Measurements from ENCODE around the gene KLF11.

DNA sequence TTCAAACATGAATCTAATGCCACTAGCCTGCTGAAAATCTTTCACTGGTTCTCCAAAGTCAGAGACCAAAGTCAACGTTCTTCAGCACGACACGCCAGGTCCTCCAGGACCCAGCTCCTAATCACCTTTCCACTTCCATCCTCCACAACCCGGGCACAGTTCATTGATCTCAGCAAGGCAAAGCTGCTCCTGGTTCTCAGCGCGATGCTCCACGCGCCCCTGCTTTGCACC lies 1.2 kb downstream of the ITGB1BP1 start:
- PRO-cap, result no peak

- PRO-cap, result bidirectional peak, plus-strand start at chr2:9631343, minus-strand start at chr2:9630969
These were observed 427 bp upstream of the YWHAQ start for GRCh38 chr2:9631250-9631598.

DNA sequence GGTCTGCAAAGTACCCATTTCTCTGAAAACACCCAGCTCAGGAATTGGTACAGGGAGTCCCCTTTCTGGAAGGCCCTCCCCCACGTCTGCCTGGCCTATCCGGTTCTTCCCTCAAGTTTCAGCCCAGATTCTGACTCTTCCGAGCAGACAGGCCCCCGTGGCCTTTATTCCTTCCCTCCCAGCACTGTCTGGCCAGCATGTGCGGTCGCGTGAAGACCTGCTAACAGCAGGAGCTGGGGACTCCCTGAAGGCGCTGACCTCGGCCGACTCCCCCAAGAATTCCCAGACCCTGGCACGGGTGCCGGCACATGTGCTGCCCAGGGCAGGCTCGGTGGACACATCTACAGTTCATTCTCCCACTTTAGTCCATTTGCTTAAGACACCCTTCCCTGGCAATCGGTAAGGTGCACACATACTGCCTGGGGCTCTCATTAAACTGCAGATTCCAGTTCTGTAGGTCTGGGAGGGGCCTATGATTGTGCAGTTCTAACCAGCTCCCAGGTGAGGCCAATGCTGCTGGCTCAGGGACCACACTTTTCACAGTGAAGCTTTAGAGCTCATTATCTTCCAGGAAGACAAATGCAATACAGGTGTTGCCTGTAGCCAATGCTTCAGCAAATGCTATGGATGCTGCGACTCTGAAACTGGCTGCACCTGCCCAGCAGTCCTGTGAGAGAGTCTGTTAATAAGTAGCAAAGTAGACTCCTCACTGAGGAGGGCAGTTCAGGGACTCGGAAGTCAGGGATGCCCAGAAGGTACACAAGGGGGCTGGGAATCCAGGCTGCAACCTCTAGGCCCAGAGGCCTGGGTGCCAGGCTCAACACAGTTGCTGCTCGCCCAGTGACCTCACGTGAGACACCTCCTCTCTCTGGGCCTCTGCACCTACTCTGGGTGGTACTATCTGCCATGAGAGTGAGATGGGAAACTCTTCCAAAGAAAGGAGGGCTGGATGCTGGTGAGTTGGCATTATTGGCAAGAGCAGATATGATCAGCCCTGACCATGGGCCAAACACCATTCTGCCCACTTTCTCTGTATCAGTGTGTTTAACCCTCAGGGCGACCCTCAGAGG lies 45.3 kb upstream of the TAF1B start:
- PRO-cap, result no peak

DNA sequence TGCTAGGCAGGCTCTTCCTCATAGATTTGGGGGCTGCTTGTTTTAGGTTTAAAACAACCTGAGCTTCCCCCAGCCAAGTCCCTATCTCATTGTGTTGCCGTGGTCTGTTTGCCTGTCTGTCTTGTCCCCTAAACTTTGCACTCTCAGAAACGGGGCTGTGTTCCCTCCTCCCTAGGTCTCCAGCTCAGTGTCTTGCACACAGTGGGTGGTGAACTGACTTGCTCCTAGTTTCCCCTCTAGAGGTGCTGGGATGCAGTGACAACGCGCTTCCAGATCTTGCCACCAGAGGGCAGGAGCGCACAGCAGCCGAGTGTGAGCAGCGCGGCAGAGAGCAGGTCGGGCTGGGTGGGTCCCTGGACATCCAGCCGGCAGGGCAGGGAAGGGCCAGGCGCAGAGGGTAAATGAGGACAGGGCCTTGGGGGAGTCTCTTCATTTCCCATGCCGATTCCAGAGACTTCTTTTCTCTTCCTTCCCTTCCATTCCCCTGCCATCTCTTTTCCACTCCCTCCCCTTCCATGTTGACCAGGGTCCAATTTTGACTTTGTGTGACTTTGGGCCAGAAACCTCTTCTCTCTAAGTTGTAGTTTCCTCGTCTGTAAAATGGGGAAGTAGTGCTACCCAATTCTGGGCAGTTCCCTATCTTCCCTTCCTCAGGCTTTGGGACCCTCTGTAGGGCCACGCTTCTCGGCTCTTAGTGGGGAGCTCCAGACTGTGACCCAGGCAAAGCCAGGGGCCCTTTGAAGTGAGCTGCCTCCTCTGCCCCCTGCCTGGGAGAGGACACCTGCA lies 43.5 kb upstream of the TAF1B start:
- PRO-cap, result no peak

DNA sequence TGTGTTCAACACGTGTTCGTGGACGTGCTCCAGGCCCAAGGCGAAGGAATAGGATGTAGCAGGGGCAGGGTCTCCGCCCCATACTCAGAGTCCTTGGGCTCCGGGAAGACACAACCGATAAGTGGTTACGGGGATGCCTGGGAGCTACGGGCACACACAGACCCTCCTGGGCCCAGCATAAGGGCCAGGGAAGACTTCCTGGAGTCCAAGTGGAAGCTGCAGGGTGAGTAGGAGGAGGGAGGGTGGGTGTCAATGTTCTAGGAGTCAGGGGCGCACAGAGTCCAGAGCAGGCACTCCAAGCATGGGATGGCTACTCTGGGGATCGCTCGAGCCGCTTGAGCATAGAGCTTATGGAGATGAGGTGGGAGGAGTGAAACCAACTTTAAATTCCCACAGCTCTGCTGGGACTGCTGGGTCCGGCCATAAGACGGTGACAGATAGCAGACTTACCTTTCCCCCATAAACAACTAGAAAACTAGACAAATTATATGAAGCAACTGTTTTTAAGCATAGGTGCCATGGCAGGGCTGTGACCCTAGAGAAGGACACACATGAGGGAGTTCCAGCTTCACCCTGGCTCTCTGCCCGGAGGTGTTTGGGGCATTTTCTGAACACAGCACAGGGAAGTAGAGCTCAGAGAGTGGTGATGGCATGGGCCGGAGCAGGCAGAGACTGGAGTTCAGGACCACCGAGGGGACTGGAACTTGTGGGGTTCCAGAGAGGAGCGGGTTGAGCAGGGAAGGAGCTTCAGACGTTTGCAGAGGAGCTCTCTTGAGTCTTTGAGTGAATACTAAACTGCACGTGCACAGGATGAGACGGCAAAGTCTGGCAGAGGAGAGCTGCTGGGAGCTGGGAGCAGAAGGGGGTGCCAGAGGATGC lies 26.8 kb upstream of the KLF11 start:
- PRO-cap, result no peak

GRCh38 chr2:10042265-10043494 lies 670 bp upstream of the KLF11 start:
- PRO-cap, result bidirectional peak, plus-strand start at chr2:10042867, minus-strand start at chr2:10042850; bidirectional peak, plus-strand start at chr2:10043572, minus-strand start at chr2:10043312

- PRO-cap, result bidirectional peak, plus-strand start at chr2:10043572, minus-strand start at chr2:10043312; bidirectional peak, plus-strand start at chr2:10043743, minus-strand start at chr2:10043734; bidirectional peak, plus-strand start at chr2:10044244, minus-strand start at chr2:10043962
These were observed at the start of gene KLF11 for GRCh38 chr2:10043495-10044119. KLF11 (plus strand) TSS chr2:10043550.

- PRO-cap, result no peak
These were observed 78.9 kb downstream of the RRM2 start for GRCh38 chr2:10201379-10201829.

- PRO-cap, result no peak
These were observed 2.5 kb downstream of the HPCAL1 start for GRCh38 chr2:10305154-10305741.

DNA sequence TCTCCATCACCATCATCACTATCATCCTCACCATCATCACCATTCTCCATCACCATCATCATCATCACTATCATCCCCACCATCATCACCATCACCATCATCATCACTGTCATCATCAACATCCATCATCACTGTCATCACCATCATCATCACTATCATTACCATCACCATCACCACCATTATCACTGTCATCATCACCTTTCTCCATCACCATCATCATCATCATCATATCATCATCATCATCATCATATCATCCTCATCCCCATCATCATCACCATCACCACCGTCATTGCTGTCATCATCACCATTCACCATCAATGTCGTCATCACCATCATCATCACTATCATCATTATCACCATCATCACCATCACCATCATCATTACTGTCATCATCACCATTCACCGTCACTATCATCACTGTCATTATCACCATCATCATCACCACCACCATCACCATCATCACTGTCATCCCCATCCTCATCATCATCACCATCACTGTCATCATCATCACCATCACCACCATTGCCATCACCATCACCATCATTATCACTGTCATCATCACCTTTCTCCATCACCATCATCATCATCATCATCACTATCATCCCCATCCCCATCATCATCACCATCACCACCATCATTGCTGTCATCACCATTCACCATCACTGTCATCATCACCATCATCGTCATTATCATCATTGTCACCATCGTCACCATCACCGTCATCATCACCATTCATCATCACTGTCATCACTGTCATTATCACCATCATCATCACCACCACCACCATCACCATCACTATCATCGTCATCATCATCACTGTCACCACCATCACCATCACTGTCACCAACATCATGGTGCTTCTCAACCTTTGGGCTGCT lies 9.6 kb downstream of the HPCAL1 start:
- PRO-cap, result no peak

- PRO-cap, result no peak
These were observed 47.1 kb downstream of the ODC1 start for GRCh38 chr2:10400970-10401404.

- PRO-cap, result no peak
These were observed 42.2 kb downstream of the ODC1 start for GRCh38 chr2:10405838-10406438.

- PRO-cap, result bidirectional peak, plus-strand start at chr2:10408630, minus-strand start at chr2:10408551
These were observed 39.9 kb downstream of the ODC1 start for GRCh38 chr2:10407832-10408926.

DNA sequence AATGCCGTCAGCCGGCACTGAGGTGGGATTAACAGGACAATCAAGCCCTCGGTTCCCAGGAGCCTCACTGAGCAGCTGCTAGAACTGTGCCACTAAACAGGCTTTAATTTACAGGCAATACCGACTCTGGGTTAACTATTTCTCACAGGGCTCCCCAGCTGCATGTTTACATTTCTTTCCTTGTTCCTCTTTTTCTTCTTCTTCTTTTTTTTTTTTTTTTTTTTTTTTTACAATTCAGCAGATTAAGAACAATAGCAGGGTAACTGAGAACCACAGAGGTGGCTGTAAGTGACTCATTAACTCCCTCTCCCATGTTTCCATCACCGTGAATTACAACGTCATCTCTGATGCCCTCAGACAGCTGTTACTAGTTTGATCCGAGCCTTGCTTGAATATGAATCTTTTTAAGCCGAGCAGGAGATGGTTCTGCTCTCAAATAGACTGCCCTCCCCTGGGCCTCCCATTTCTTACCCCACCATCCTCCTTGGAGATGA lies 37.8 kb downstream of the ODC1 start:
- PRO-cap, result no peak

GRCh38 chr2:10427222-10428115 lies 20.7 kb downstream of the ODC1 start:
- PRO-cap, result no peak

GRCh38 chr2:10550352-10550965 lies 102.3 kb upstream of the ODC1 start:
- PRO-cap, result no peak

DNA sequence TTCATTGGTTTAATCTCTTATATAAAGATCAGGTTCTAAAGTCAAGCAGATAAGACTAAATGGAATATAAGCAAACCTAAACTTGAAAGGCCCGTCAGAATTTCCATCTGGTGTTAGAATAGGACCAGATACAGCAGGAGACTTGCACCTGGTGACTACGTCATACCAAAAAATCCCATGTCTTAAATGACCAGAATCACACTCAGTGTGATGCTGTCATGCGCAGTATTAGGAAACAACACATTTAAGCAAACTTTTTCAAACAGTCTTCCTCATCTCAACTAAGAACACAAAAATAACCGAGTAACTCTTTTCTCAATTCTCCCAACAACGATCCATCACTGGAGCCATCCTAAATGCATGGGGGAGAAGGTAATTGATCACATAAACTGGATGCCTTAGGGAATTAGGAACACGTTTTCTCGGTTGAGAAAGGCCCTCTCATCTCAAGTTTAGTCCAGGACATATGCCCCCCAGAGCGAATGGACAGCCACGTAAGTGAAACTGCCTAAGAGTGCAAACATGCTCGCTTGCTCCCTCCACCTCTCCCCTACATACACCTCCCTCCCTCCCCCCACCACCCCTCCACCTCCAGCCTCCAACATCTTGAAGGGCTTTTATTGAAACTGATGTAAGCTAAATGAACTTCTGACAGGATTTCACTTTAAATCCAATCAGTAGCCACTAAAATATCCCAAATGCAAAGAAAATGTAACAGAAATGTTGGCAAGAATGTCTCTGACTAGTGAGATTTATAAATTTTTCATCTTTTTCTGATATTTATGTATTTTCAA lies 61.0 kb downstream of the NOL10 start:
- PRO-cap, result no peak

GRCh38 chr2:10765299-10765791 lies 43.9 kb downstream of the ATP6V1C2 start:
- PRO-cap, result no peak

- PRO-cap, result no peak
These were observed 59.8 kb downstream of the SLC66A3 start for GRCh38 chr2:11214627-11215883.

- PRO-cap, result no peak
These were observed 3.8 kb upstream of the ROCK2 start for GRCh38 chr2:11347963-11348845.

Measured in endodermal cell (in vitro differentiated cells).